Epithelial cell of esophagus (primary cell): ENCODE results near the genes MT1E and MT1M.

GRCh38 chr16:55557086-55557577 is 9.4 kb upstream of the CAPNS2 start:
- RRBS: no CpG with 5 or more reads among the region's 1 CpG

DNA sequence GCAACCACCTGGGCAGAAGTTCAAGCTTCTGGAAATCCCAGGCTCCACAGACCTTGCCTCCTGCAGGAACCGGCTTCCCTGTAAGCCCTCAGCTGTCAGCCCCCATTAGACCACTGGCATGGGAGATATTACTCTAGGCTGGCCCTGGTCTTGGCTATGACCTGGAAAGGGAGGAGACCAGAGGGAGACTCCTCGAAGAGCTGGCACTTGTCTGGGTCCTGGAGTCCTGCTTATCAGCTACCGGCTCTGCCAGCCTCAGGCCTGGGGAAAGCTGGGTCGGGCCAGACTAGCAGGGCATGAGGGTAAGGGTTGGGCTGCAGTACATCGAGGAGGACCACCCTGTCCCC is 53.9 kb downstream of the SLC6A2 start:
- RRBS: no CpG with 5 or more reads among the region's 5 CpGs

DNA sequence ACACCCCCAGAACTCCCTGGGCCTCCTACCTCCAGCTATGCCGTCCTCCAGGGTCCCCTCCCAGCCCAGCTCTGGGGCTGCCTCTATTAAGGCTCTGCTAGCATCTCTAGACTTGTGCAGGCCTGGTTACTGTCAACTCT is 20.0 kb downstream of the GNAO1 start:
- RRBS: no CpG with 5 or more reads among the region's 1 CpG

DNA sequence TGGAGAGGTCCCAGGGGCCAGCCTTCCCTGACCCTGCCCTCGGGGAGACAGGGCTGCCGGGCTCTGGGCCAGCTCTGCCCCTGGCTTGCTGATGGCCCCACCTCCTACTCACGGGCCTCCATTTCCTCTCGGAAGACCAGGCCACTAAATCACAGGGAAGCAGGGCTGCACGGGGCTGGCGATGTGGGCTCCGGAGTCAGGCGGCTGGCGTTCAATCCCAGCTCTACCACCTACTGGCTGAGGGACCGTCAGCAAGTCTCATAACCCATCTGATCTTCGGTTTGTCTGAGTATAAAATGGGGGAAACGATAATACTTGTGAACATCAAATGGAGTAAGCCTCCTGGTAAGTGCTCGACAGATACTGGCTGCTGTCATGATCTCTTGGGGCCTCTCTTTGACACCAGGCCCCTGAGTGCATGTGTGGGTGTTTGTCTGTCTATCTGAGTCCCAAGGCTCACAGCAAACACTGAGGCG is 113.3 kb downstream of the AMFR start:
- RRBS: no CpG with 5 or more reads among the region's 14 CpGs

DNA sequence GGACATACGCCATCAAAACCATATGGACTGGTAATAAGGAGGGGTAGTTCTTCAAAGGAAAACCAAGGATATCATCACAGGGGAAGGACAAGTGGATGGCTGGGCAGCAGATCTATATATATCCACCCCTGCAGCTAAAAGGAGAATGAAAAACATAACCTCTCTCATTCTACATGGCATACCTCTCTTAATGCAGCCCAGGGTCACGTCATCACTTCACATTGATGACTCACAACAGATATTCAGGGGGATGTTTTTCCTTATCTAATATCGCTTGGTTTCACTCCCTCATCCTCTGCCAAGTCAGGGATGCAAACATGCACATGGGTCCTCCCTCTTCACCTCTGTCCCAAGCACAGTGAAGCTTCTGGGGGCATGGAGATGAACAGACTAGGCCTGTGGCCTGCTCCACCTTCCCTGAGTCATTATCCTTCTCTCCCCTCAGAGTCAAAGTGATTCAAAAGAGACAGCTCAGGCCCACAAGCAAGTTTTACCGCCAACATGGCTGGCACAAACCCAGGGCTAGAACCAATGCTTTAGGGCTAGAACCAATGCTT is 2.4 kb upstream of the MT2A start:
- RRBS: no CpG with 5 or more reads among the region's 4 CpGs

- RRBS: no CpG with 5 or more reads among the region's 2 CpGs
These were observed 1.3 kb downstream of the MT2A start for GRCh38 chr16:56609748-56610042.

- RRBS: 2% methylated on average over 9 of the region's 49 CpGs
These were observed at the start of gene MT1E for GRCh38 chr16:56625437-56626358. Gene MT1E, plus strand, starts transcription at chr16:56625781.

DNA sequence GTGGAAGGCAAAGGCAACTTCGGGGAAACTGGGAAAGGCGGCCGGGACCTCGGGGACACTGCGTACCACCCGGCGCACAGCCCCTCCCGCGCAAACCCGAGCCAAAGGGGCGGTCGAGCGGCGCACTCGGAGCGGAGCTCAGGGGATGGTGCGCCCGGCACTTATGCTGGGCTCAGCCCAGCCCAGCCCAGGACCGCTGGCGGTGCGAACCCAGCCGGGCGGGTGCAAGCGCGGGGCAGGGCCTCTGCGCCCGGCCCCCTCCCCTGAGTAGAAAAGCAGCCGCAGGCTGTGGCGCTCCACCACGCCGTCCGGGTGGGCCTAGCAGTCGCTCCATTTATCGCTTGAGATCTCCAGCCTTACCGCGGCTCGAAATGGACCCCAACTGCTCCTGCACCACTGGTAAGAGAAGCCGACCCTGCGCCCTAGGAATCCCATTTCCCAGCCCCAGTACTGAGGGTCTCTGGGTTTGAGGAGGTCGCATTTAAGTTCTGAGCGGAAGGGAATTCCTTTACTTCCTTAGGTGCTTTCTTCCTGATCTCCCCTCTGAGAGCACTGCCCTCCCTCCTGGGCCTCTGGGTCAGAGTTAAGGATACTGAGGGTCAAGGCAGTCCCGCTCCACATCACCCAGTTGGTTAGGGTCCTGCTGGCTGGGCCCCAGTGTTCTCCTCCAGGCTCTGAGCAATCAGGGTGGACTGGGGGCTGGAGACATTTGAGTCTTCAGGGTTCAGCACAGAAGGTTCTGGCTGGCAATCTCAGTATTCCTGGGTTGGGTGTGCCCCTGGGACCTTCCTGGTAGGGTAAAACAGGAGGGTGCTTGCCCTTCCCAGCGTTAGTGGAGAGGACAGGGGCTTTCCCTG is at the start of gene MT1M:
Gene MT1M, plus strand, starts transcription at position 299 of the 857 bp plus-strand sequence.
- RRBS: 3% methylated on average over 24 of the region's 43 CpGs

- RRBS: no CpG with 5 or more reads among the region's 34 CpGs
These were observed 4.9 kb downstream of the MT1A start for GRCh38 chr16:56643301-56643836.

DNA sequence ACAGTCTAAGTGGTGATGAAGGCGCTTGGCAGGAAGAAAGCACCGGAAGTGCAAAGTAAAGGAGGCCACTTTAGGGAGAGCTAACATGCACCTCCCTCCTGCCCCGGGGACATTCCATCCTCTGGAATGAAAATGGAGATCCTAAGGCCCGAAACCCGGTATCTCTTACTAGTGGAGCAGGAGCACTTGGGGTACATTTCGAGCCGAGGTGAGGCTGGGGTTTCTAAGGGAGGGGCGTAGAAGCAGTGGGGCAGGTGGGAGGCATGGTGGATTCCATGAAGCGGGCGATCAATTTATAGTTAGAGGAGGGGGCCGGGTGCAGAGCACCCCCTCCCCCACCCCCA is 4.8 kb downstream of the MT1F start:
- RRBS: no CpG with 5 or more reads among the region's 11 CpGs

DNA sequence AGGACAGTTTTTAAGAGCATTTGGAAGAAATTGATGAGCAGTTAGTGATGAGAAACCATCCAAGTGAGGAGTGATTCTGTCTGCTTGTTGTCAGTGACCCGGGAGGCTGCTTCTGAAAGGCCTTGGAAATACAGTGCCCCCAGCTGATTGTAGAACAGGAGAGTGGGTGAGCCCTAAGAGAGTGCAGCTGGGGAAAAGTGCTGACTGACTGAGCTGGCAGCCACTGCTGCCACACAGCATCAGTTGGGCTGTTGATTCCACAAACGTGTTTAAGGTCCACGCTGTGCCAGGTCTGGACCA is 18.8 kb downstream of the NUP93 start:
- RRBS: no CpG with 5 or more reads among the region's 3 CpGs

DNA sequence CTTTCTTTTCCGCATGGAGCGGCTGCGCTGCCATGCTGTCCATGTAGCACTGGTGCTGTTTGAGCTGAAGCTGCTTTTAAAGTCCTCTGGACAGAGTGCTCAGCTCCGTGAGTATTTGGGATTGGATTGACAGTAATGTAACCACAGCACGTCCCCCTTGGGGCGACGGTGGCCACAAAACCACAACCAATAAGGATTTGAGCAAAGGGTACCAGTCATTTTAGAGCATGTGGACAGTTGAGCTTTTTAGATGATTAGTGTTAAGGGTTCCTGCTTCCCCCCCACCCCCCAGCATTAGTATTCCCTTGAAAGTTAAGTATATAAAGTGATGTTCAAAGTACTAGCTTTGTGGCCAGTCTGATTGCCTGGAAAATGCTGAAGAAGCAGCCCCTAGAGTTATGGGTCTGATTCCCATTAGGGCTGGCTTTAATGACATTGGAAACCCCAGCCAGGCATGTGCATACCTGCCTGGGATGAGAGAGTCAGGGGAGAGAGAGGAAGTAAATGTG is 31.7 kb upstream of the SLC12A3 start:
- RRBS: no CpG with 5 or more reads among the region's 7 CpGs

GRCh38 chr16:56848953-56849264 is 16.1 kb upstream of the SLC12A3 start:
- RRBS: no CpG with 5 or more reads among the region's 3 CpGs

- RRBS: no CpG with 5 or more reads among the region's 18 CpGs
These were observed 10.0 kb downstream of the HERPUD1 start for GRCh38 chr16:56941655-56942650.

GRCh38 chr16:56946390-56947620 is 14.9 kb downstream of the HERPUD1 start:
- RRBS: no CpG with 5 or more reads among the region's 11 CpGs

DNA sequence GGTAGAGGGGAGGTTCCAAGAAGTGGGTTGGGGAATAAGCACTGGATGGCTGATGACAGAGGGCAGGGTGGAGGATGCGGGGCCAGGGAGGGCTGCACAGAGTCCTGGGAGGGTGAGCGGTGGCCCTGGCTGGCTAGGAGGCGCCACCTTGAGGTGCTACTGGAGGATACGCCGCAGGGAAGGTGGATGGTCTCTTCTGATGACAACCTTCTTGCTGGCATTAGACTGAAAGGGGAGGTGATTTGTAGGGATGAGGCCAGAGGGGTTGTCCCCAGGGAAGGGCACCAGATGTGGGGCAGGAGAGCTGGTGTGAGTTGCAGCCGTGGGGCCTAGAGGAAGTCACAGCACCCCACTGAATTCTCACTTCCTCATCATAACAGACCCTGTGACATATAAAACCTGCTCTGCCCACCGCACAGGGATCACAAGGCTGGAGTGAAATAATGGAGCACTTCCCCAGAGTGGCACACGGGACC is 10.4 kb upstream of the CETP start:
- RRBS: no CpG with 5 or more reads among the region's 8 CpGs

- RRBS: 3% methylated on average over 10 of the region's 25 CpGs
These were observed 531 bp downstream of the NLRC5 start for GRCh38 chr16:56989722-56990454.

- RRBS: no CpG with 5 or more reads among the region's 6 CpGs
These were observed 26.8 kb downstream of the NLRC5 start for GRCh38 chr16:57016239-57016548.

GRCh38 chr16:57062161-57062810 is 30.1 kb upstream of the CPNE2 start:
- RRBS: no CpG with 5 or more reads among the region's 12 CpGs

DNA sequence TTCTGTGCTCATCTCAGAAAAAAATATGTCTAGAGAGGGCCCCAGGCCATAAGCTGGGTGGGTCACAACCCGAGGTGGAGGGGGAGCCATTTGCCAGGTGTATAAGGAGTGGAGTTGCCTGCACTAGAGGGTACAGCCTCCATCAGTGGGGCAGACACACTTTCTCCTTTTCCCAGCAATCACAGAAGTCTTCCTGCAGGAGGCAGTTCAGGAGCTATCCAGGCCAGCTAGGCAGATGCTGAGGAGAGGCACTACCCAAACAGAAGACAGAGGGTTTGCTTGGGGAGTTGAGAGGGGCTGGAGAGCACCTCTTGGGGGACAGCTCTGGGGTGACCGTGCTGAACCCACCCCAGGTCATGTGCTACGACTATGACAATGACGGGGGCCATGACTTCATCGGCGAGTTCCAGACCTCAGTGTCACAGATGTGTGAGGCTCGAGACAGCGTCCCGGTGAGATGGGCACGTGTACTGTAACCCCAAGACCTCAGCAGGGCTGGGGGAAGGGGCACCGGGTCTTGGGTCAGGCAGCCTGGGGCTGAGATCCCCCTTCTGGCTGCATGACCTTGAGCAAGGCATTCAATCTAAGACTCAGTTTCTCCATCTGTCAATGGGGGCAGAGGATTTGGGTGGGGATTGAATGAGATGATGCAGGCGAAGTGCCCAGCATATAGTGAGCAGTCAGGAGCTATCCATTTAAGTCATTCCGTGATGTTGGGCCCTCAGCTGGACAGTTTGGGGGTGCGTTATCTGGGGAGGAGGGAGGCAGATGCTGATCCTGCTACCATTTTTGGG is 28.6 kb downstream of the CPNE2 start:
- RRBS: 93% methylated on average over 3 of the region's 14 CpGs